Rectum (tissue), 1 donor: Measurements from ENCODE around the gene COPS8.

- PRO-cap, result no peak
Observed at GRCh38 chr2:237064171-237064773, 21.4 kb upstream of the COPS8 start.

GRCh38 chr2:237084983-237086083 lies at the start of gene COPS8:
COPS8 (plus strand) TSS chr2:237085889.
- PRO-cap, result unidirectional peak, plus-strand start at chr2:237085555; bidirectional peak, plus-strand start at chr2:237085908, minus-strand start at chr2:237085728

DNA sequence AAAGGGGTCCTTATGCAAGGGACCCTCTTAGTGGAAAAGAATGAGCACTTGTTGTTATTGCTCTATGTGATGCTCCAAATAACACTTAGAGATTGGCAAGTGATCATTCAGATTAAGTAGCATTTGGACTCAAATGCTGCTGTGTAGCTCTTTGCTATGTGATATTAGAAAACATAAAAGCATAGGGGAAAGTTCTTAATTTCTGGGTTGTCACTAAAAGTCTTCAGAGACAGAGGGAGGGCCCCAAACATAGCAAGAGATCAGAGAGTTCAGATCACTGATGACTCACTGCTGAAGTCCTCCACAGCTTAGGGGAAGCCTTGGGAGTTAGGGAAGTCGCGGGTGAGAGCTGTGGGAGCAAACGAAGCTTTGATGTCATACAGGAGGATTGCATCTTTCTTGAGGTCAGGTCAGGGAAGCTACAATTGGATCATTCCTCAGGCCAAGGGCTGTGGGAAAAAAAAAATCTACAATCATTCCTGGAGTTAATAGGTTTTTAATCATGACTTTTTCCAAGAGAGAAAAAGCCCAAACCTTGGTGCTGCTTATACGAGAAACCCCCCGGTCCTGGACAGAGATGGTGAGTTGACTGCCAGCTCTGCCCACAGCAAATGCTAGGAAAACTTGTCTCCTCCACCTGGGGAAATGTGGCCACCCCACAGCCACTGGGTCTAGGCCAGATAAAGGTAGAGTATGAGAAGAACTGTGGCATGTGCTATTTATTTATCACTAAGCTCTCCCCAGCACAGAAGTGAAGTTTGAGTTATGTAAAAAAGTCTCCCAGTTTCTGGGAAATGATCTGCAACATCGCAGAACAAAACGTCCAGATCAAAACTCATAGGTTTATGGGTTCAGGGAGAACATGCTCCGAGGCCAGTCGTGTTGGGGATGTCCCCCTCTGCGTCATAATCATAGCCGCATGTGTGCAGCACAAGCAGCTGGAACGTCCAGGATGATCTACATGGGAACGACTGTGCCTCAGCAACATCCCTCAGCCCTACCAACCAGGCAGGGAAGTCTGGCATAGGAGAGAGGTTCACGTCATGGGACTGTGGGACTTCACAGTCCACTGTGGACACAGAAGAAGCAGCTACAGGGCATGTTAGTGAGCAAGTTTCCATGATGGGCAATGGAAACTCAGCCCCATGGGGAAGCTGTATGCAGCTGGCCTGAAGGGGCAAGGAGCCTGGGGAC lies 96.4 kb downstream of the COPS8 start:
- PRO-cap, result no peak

DNA sequence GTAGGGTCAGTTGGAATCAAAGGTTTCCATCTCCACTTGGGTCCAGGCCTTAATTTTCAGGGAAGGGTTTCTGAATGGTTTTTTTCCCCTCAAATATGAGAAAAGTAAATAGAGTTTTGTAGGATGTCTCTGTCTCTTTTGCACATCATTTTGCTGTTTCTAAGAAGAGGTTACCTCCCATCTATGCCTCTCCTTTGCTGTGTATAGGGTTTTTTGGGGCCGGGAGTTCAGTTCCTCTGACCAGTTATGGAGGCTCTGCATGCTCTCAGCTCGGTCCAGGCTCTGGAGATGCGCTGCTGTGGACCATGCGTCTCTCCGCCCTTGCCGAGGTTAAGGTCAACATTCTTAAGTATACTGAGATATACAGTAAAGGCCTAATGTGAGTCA lies 98.3 kb downstream of the COPS8 start:
- PRO-cap, result no peak

GRCh38 chr2:237190992-237191505 lies 105.4 kb downstream of the COPS8 start:
- PRO-cap, result no peak

- PRO-cap, result no peak
Observed at GRCh38 chr2:237255022-237255349, 159.0 kb downstream of the COL6A3 start.

GRCh38 chr2:237290325-237290838 lies 123.6 kb downstream of the COL6A3 start:
- PRO-cap, result bidirectional peak, plus-strand start at chr2:237290504, minus-strand start at chr2:237290511

DNA sequence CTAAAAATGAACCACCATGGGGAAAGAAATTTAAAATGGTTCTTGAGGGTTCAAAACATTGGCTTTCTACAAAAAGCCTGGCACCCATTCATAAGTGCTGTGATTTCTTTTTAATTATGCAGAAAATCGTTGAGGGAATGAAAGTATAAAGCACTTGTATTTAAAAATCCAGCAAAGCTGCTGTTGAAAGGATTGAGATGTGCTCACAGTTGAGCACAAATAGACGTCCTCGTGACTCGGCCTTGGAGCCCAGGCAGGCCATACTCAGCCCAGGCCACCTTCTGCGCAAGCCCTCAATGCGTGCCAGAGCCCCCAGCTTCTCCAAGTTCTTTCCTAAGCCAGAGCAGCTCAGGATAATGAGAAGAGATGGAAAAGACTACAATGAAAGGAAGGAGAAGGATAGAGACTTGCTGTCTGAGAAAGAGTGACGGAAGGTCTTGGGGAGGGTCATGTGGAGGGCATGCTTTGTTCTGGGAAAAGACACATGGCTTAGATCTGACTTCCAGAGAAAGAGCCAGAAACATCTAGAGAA lies 92.8 kb downstream of the COL6A3 start:
- PRO-cap, result no peak

GRCh38 chr2:237363093-237363463 lies 50.9 kb downstream of the COL6A3 start:
- PRO-cap, result no peak

DNA sequence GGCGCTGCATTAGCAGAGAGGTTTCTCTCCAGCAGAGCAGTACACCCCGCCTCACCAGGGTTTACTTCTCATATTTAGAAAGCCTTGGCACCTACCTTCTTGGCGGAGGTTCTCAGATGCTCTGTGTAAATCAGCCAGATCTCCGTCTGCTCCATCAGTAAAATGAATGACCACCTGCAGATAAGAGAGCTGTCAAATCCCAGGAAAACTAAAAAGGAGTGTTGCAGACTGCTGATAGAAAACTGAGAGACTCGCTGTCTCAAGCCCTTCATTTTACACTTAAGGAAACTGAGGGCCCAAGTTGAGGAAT lies 49.8 kb downstream of the COL6A3 start:
- PRO-cap, result no peak

GRCh38 chr2:237412530-237412981 lies 1.4 kb downstream of the COL6A3 start:
- PRO-cap, result bidirectional peak, plus-strand start at chr2:237413051, minus-strand start at chr2:237412937

- PRO-cap, result no peak
Observed at GRCh38 chr2:237452026-237452290, 35.1 kb upstream of the MLPH start.

GRCh38 chr2:237469547-237470023 lies 17.5 kb upstream of the MLPH start:
- PRO-cap, result no peak

DNA sequence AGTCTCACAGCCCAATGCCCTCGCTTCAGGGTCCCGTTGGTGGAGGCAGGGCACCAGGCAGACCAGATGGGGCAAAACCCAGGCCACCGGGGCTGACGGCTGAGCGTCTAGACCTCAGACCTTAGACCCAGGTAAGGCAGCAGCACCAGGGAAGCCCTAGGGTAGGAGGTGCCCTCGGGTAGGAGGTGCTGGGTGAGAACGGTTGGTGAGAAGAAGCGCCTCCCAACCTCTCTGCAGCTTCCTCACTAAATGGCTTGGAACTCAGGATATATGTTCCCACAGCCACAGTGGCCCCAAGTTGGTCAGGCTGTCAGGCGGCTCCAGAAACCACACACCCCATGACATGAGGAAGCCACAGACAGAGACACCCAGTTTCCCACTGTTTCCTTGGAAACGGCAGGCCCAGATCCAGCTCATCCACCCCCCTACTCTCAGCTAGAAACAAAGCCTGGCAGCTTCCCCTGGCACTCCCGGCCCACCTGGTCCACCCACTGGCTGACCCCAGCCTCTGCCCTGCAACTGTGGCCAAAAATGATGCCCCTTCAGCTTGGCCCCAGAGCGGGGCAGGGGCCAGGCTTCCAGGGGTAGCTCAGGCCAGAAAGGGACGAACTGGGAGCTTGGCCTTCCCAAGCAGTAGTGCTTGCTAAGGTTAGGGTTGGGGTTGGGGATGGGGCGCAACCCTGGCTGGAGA lies 13.0 kb upstream of the MLPH start:
- PRO-cap, result unidirectional peak, minus-strand start at position 244 of the sequence

- PRO-cap, result bidirectional peak, plus-strand start at chr2:237482776, minus-strand start at chr2:237482660
Observed at GRCh38 chr2:237482036-237482853, 4.8 kb upstream of the MLPH start.

DNA sequence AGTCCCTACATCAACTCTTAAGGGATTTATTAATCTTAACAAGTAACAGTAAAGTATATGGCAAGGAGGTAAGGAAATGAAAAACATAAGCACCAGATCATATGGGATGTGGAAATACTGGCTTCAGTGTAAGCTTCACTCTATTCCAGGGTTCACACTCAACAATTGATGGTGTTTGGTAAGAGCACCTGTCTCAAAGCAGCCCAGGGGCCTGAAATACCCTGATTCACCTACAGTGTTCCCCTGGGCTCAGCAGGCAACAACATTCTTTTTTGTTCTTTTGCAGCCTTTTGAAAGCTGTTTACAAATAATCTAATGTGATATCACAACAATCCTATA lies 1.2 kb upstream of the MLPH start:
- PRO-cap, result unidirectional peak, plus-strand start at position 164 of the sequence

- PRO-cap, result bidirectional peak, plus-strand start at chr2:237489466, minus-strand start at chr2:237489391; bidirectional peak, plus-strand start at chr2:237489562, minus-strand start at chr2:237489569; bidirectional peak, plus-strand start at chr2:237489720, minus-strand start at chr2:237489599
Observed at GRCh38 chr2:237489311-237490155, 2.5 kb downstream of the MLPH start.

- PRO-cap, result no peak
Observed at GRCh38 chr2:237512541-237513173, 25.6 kb downstream of the MLPH start.

- PRO-cap, result no peak
Observed at GRCh38 chr2:237514269-237515548, 27.7 kb downstream of the MLPH start.

GRCh38 chr2:237538712-237539165 lies 27.6 kb upstream of the PRLH start:
- PRO-cap, result no peak